ENCODE measurements around a stretch of chr20.

GRCh38 chr20:45892148-45892634, 1.1 kb downstream of the CTSA start:
- PRO-cap, result no peak
- RAMPAGE, long total RNA, 2 experiments, result no peak in any of the 2 experiments

DNA sequence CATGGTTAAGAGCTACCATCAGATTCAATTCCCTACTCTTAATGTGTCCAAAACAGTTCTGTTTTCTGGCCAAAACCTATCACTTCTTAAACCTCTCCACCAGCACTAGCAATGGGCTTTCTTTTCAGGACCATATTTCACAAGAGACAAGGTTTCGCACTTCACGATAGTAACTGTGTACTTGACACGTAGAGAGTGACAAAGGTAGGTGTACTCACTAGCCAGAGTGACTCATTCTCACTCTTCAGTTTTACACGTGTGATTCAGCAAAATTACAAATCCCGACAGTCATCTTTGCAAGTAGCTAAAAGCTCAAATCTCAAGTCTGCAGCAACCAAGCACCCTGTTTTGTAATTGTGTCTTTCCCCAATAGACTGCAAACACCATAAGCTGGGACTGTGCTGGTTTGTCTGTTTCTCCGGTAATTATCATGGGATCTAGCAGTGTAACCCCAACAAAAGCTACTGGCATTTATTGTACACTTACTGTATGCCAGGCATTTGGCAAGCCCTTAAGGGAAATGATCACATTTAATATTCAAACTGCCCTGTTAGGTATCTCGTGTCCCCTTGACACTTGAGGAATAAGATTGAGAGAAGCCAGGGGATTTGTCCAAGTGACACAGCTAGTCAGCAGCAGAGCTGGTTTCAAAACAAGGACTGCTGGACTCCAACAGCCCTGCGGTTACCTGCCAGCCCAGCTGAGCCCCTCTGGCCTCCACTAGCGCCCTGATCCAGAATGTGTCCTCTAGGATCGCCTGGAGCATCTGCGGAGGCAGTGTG, 9.8 kb downstream of the PCIF1 start:
- PRO-cap, result no peak
- RAMPAGE, long total RNA, 2 experiments, result no peak in any of the 2 experiments

- PRO-cap, result no peak
- RAMPAGE, long total RNA, 2 experiments, result no peak in any of the 2 experiments
Observed at GRCh38 chr20:45947097-45947980, 12.9 kb downstream of the PCIF1 start.

- PRO-cap, result no peak
- RAMPAGE, long total RNA, 2 experiments, result no peak in any of the 2 experiments
Observed at GRCh38 chr20:45970842-45971091, 1.2 kb downstream of the ZNF335 start.

DNA sequence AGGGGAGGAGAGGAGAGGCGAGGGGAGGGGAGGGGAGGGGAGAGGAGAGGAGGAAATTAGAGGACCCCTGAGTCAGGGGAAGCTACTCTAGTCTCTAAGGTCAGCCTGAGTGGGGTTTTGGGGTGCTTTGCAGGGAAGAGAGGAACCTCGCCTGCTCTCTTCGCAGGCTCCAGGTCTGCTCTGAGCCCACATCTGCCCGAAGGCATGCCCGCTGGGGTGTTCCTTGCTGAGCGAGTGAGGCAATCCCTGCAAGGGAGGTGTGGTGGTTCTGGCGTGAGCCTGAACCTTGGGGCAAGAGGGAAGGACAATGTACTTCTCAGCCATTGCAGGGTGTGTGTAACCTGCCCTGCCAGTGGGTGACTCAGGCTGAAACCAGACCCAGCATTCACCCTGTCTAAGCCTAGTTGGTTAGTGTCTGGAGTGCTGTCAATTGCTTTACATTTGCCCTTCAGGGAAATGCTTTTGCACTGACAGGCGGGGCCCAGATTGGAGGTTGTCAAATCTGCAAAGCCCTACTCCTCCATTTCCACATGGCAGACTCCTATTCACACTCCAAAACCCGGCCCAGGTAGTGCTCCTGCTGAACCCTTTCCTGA, 15.3 kb upstream of the MMP9 start:
- PRO-cap, result no peak
- RAMPAGE, long total RNA, 2 experiments, result no peak in any of the 2 experiments

GRCh38 chr20:46058124-46059007, 29.4 kb downstream of the SLC12A5 start:
- PRO-cap, result unidirectional peak, minus-strand start at chr20:46058825
- RAMPAGE, long total RNA, 2 experiments, result no peak in any of the 2 experiments

GRCh38 chr20:46118484-46118916, 386 bp downstream of the CD40 start:
- PRO-cap, result no peak
- RAMPAGE, long total RNA, 2 experiments, result no peak in any of the 2 experiments

DNA sequence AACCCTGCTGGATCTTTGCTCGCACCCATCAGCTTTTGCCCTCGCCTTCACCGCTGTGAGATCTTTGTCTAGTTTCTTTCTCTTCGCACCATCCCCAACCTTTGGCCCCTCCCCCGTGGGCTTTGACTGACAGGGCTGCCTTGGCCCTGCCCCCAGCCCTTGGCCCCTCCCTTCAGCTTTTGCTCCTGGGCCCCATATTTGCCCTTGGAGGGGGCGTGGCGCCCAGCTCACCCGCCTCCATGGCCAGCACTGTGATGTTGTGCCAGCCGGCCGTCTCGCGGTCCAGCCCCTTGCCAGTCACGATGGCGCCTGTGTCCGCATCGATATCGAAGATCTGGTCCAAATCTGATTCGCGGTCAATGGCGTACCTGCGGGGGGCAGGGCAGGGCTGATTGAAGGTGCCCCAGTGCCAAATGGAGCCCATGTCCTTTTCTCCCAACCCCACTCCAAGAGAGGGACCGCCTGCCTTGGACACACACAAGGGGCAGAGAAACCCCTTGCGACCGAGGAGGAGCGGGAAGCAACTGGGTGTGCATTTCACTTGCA, 81.2 kb downstream of the CD40 start:
- PRO-cap, result no peak
- RAMPAGE, long total RNA, 2 experiments, result no peak in any of the 2 experiments

DNA sequence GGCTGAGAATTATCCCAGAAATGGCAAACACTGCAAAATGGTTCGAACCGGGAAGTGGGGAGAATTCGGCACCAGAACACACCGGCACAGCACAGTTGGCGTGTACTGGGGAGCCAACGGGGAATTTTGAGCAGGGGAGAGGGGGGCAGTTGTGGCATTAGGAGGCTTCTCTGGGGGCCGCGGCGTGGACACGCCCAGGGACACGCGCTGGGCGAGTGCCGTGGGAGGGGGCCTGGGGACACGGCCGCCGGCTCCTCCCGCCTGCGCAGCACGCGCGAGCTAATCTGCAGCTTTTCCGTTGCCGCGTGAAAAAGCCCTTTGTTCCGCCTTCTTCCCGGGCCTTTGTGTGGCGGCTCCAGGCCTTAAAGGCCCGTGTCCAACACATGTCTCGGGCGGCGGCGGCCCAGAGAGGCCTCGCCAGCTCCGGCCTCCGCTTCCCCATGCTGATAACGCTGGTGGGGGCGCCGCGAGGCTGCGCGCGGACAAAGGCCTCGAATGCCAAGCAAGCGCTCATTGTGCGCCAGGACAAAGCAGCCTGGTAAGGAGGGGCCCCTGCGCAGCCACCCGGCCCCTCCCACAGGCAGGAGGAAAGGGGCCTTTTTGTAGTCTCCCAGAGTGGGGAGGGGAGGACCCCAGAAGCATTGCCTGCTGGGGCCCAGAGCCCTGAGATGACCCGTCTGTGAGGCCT, 82.7 kb downstream of the CD40 start:
- PRO-cap, result no peak
- RAMPAGE, long total RNA, 2 experiments, result no peak in any of the 2 experiments

DNA sequence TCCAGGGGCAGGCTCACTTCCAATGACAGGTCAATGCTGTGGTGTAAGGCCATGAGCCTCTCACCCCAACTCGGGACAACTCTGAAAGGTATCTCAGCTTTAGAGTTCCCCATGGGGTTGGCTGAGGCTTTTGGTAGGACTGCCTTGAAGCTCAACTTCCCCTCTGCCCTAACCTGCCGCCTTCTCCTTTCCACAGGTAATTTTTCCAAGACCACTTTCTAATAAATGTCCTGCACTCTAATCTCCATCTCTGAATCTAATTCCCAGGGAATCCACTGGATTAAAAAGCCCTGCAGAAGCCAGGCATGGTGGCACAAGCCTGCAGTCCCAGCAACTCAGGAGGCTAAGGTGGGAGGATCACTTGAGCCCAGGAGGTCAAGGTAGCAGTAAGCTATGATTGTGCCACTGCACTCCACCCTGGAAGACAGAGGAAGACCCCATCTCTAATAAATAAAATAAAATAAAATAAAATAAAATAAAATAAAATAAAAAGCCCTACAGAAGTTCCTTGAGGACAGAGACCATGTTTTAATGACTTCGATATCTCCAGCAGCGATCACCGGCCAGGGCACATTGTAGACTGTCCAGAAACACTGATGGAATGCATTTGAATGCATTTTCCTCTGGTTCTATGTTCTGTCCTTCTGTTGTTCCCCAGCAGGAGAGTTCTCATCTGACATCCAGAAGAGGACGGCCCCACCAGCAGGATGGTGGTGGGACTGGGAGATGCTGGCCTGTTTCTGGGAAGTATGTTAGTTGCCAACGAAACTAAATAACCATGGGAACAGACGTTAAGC, 18.6 kb downstream of the SLC35C2 start:
- PRO-cap, result no peak
- RAMPAGE, long total RNA, 2 experiments, result no peak in any of the 2 experiments

DNA sequence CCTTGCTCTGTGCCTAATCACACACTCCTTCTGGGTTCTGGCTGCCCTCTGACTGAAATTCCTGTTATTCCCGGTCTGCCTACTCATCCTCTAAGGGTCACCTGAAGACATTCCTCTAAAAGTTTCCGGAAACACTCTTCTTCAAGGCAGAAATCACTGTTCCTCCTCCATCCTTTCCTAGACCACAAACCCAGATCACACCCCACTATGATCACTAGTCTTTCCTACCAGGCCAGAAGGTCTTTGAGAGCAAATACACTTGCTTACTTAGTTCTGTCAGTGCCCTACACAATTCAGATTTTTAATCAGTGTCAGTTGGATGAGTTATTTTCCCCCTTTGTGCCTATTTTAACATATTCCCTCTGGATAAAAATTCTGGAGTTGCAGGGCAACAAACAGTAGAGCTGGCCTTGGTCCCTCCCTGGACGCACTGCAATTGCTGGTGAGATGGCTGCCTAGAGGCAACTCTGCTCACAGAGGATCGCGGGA, 15.4 kb upstream of the SLC35C2 start:
- PRO-cap, result no peak
- RAMPAGE, long total RNA, 2 experiments, result no peak in any of the 2 experiments

DNA sequence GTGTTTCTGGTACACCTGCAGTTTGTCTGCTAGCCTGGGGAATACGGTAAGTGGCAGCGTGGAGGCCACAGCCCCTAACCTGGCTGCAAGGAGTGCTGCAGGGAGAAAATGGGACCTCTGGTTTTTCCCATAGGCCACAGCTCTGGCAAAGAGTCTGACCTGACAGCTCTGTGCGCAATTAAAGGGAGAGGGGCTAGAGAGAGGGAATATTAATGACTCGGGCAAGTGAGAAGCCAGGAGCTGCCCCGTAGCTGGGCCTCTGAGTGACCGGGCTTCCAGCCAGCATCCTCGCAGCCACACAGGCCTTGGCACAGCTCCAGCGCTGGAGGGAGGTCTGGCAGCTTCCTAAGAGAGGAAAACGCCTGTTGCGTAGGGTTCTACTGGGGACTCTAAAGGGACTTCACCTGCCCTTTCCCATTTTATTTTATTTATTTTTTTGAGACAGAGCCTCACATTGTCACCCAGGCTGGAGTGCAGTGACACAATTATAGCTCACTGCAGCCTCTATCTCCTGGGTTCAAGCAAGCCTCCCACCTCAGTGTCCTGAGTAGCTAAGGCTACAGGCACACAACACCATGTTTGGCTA, 18.2 kb upstream of the OCSTAMP start:
- PRO-cap, result no peak
- RAMPAGE, long total RNA, 2 experiments, result no peak in any of the 2 experiments

DNA sequence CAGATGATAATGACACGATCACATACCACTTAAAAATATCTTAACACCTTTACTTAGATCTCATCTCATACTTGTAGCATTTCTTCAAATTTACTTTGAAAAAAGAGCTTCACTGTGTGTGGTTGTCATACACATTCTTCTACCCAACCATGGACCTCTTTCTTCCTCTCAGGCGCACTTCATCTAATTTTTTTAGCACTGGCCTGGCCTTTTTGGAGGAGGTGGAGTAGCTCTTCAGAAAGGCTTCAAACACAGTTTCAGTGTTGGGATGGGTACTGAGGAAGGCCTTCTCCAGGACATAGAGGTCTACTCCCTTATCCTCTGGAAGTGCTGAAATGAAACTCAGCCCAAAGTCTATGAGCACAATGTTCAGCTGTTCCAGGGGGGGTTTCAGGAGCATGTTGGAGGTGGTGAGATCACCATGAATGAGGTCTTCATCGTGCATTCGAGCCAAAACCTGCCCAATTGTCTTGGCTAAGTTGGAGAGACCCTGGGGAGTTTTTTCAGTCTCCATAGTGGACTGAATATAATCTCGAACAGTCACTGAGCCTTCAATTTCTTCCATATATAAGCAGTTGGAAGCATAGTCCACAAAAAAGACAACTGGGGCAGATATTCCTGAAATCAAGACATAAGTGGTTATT, 2.5 kb downstream of the TP53RK start:
- PRO-cap, result no peak
- RAMPAGE, long total RNA, 2 experiments, result no peak in any of the 2 experiments

DNA sequence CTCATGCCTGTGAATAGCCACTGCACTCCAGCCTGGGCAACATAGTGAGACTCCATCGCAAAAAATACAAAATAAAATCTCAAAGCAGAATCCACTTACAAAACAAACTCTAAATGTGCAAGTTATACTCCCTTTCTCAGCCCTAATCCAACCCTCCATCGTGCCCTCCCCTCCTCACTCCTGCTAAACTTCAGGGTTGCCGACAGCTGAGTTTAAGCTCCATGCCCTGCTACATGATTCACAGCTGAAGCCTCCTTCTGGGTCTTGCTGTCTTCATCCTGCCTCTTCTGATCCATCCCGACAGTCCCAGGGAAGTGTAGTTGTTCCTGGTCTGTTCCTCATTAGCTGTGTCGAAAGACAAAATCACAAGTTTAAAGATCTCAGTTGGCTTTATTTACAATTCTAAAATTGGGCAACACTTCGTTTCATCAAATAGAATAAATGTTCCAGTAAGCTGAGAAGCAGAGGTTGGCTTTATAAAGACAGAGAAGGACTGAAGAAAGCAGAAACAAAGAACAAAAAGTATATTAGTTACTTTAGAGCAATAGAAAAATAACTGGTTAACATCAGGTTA, 4.2 kb upstream of the SLC2A10 start:
- PRO-cap, result no peak
- RAMPAGE, long total RNA, 2 experiments, result no peak in any of the 2 experiments

DNA sequence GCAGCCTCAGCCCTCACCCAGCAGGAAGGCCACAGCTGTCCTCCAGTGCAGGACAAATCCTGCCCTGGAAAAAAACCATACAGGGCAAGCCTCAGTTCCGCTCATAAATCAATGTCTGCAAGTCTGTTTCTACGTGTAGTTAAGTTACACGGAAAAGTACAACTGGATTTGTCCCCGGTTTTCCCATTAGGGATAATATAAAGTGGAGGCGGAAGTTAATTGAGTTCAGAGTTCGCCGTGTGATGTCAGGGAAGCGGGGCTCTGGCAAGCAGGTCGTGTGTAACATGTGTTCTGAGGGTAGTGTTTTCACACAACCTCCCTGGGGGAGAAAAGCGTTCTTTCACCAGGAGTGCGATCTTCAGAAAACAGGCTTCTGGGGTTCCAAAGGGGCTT, 44.2 kb upstream of the EYA2 start:
- PRO-cap, result no peak
- RAMPAGE, long total RNA, 2 experiments, result no peak in any of the 2 experiments

DNA sequence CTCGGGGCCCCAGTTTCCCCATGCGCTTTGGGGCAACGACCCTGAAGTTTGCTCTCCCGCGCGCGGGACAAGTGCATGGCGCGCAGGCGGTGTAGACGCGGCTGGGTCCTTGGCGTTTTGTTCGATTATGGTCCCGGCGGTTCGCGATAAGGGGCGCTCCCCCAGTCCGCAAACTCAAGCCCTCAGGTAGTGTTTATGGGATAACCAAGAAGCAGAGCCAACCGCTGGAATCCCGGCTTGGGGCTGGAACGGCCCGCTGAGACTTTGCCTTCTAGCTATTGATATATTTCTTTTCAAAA, 519 bp downstream of the EYA2 start:
- PRO-cap, result no peak
- RAMPAGE, long total RNA, 2 experiments, result no peak in any of the 2 experiments

DNA sequence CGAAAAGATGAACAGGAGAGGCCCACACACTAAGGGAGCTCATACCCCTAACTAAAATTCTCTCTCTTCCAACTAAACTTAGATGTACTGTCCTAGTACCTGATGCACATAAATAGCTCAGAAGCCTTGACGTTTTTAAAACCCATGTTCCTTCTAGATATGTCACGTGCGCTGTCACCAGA, 142.6 kb downstream of the ZMYND8 start:
- PRO-cap, result no peak
- RAMPAGE, long total RNA, 2 experiments, result no peak in any of the 2 experiments

DNA sequence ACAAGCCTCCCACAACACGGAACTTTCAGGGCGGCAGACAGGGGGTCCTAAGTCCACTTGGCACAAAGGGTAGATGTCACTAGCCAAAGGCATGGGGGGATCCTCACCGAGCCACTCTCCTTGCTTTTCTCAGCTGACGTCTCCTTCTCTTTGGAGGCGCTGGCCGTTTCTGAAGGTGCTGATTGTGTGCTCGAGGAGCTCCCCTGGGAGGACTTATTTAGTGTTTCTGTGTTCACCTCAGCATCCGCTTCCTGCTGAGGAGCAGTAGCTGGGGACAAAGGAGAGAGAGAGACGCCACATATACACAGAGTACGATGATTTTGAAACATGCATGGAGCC, 135.3 kb downstream of the ZMYND8 start:
- PRO-cap, result no peak
- RAMPAGE, long total RNA, 2 experiments, result no peak in any of the 2 experiments

- PRO-cap, result no peak
- RAMPAGE, long total RNA, 2 experiments, result no peak in any of the 2 experiments
Observed at GRCh38 chr20:47238469-47239313, 117.8 kb downstream of the ZMYND8 start.

GRCh38 chr20:47253616-47254414, 102.7 kb downstream of the ZMYND8 start:
- PRO-cap, result no peak
- RAMPAGE, long total RNA, 2 experiments, result no peak in any of the 2 experiments